Progenitor cell of endocrine pancreas (in vitro differentiated cells): ENCODE data around the gene JAG2.

GRCh38 chr14:104678352-104679003 is 10.9 kb upstream of the INF2 start:
- PRO-cap: bidirectional peak, plus-strand start at chr14:104678609, minus-strand start at chr14:104678455

GRCh38 chr14:104680857-104681663 is 8.4 kb upstream of the INF2 start:
- PRO-cap: no peak

GRCh38 chr14:104707192-104707636 is 16.8 kb upstream of the ADSS1 start:
- PRO-cap: no peak

GRCh38 chr14:104725976-104727043 is 2.3 kb downstream of the ADSS1 start:
- PRO-cap: no peak

GRCh38 chr14:104735126-104735887 is 11.3 kb downstream of the ADSS1 start:
- PRO-cap: no peak

DNA sequence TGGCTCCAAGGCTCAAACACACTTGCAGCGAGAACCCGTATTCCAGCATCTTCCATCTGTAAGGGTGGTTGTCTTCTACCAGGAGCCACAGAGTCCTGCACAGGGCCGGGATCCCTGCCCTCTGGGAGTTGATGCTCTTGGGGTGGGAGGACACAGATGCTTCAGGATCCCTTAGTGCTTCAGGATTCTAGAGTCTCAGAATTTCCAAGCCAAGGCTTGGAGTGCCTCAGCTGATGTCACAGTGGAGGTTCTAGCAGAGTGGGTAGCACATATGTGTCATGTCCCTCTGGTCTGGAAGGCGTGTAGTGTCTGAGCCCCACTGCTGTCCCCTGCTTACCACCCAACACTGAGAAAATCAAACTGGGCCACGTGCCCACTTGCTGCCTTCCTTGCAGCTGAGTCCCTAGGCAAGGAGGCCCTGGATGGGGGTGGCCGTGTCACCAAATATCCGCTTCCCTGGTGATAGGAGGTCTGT is 7.2 kb upstream of the SIVA1 start:
- PRO-cap: no peak

- PRO-cap: no peak
Observed at GRCh38 chr14:104751999-104752410, 942 bp upstream of the SIVA1 start.

DNA sequence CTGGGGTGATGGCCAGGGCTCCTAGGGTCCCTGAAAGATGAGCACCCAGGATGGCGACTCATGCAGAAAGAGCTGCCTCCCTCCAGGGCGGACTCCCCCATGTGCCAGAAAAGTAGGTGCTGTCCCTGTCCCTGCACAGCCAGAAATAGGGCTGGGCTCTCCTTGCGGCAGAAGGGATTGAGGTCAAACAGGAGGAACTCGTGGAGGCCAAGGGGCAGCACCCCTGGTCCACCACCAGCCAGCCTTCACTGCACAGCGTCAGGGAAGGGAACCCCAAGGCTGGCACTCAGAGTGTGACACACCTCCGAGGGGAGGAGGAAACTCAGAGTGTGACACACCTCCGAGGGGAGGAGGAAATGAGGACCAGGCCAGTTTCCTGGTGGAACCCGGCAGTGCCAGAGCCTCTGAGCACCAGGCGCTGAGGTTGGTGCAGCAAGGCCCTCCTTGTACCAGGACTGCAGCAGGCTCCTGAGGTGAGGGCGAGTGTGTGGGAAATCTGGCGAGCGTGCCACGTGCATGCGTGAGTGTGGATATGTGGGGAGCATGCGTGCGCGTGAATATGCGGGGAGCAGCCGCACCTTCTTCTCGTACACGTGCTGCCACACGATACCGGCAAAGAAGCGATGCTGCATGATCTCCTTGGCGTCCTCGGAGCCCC is 19.0 kb downstream of the SIVA1 start:
- PRO-cap: no peak

- PRO-cap: no peak
Observed at GRCh38 chr14:104793856-104794530, 1.6 kb downstream of the AKT1 start.

GRCh38 chr14:104857021-104857639 is 7.9 kb upstream of the CEP170B start:
- PRO-cap: no peak

DNA sequence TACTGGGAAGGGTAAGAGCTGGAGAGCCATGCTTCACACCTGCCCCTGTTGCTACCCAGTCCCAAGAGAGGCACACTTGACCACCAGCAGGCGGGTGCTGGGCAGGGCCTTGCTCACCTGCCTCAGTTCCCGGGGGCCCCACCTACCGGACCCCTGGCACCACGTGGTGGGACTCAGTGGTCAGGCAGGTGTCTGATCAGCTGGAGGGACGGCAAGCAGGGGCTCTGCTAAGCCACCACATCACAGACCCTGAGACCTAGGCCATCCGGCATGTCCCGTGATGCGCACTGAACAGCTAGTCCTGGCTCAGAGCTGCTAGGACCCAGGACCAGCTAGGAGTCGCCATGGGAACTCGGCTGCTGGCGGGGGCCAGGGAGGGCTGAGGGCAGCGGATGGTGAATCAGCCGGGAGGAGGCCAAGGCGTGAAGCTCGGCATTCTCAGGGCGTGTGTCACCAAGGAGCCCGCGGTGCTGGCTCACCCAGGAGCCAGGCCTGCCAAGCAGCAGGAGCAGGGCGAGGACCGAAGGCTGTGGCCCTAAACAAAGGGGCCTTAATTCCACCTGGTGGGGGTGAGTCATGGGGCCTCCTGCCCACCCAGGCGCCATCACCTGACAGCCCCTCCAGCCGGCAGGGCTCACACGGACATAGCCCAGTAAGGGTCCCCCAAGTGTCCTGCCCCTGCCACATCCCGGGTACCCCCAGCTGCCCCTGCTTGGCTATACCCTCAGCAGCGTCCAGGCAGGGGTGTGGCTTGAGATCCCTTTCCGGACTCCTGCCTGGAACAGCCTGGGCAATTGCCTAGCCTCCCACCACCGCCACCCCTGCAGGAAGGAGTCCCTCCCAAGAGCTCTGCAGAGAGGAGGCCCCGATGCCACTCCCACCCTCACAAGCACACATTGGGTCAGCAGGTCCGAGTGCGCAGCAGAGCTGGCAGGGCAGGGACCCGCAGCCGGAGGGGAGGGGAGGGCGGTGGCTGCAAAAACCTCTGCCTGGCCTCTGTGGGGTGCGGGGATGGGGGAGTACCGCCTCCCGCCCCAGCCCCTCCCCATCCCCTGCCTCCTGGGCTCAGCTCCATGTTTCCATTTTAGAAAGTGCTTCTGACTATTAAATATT is 4.9 kb downstream of the AHNAK2 start:
- PRO-cap: no peak

DNA sequence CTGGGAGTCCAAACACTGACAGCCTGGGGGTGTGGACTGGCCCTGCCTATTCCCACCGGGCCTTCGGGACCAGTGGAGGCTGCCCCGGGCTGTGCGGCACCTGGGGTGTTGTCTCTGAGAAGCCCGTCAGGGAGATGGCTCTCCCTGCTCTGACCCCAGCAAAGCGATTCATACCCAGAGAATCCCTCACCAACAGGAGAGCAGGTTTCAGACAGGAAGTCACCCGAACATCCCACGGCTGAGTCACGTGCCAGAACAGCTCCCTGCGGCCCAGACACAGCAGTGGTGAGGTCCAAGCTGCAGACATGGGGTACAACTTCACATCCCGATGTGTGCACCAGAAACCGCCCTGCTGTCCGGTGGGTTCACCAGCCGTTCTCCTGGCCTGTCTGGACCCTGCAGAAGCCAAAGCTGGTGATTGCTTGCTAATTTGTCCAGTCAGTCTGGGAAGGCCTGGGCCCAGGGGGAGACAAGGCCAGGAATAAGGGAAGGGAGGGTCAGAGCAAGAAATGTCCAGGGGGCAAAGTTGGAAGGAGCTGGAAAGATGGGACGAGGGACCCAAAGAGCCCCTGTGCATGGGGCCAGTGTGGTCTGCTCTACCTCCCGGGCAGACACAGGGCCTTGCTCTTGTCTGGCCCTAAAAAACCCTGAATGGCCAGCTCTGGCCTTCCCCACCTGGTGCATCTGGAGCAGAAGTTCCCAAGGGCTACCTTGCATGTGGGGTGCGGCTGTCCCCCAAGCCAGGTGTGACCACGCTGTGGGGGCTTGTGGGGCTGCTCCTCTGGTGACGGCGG is 2.2 kb upstream of the GPR132 start:
- PRO-cap: no peak

GRCh38 chr14:105092982-105093722 is 27.9 kb upstream of the GPR132 start:
- PRO-cap: bidirectional peak, plus-strand start at chr14:105093323, minus-strand start at chr14:105093295

GRCh38 chr14:105108436-105108718 is 43.1 kb upstream of the GPR132 start:
- PRO-cap: no peak

DNA sequence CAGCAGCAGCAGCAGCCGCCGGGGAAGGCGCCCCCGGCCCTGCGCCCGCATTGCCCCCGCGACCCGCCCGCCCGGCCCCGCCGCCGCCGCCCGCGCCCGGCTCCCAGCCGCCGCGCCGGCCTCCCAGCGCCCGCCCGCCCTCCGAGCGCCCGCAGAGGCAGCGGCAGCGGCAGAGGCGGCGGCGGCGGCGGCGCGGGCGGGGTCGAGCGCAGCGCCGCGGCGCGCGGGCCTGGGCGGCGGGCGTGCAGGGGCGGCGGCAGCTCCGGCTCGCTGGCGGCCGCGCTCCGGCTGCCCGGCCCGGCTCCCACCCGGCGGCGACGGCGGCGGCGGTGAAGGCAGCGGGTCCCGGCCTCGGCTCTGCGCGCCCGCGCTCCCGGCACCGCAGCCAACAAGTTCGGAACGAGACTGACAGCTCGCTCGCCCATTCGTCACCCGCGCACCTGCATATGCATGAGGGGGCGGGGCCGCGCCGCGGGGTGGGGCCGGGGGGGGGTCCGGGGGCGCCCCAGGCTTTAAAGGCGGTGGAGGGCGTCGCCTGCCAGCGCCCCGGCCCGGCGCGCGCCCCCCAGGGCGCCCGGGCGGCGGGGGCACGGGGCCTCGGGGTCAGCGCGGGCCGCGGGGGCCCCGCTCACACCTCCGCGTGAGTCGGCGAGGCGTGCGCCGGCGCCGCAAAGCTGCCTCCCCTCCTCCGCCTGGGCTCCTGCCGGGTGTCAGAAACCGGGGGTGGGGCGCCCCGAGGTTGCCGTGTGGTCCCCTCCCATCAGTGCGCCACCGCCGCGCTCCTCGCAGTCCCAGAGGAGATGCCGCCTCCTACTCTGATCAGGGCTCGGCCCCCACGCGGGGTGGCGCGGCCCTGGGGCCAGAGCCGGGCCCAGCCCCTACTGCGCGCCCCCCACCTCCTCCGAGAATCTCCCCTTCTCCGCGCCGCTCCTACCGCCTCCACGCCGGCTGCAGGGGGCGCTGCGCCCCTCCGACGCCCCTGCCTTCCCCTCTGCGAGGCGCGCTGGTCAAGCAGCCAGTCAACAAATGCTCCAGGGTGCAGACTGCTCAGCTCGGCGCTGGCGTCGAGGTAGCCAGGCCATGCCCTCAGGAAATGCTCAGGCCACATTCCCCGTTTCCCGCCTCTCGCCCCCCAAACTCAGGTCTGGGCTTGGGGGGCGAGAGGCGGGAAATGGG is at the start of gene JAG2:
Gene JAG2 (minus strand): TSS at position 407 of the 1,176 bp plus-strand sequence.
- PRO-cap: no peak

GRCh38 chr14:105173022-105173807 is 4.6 kb upstream of the JAG2 start:
- PRO-cap: no peak

DNA sequence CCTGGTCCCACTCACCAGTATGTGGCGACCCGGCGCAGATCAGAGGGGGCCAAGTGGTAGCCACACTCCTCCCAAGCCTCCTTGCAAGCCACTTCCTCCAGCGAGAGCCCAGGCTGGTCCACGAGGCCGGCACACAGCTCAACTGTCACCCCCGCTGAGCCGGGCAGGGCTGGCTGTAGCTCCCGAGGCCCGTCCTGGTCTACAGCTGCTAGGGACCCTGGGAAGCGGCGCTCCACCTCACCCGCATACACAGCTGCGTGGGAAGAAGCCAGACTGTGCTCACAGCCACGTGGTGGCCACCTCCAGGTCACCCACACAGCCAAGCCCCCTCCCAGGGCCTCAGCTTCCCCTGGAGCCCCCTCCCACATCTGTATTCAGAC is 4.6 kb downstream of the NUDT14 start:
- PRO-cap: no peak

DNA sequence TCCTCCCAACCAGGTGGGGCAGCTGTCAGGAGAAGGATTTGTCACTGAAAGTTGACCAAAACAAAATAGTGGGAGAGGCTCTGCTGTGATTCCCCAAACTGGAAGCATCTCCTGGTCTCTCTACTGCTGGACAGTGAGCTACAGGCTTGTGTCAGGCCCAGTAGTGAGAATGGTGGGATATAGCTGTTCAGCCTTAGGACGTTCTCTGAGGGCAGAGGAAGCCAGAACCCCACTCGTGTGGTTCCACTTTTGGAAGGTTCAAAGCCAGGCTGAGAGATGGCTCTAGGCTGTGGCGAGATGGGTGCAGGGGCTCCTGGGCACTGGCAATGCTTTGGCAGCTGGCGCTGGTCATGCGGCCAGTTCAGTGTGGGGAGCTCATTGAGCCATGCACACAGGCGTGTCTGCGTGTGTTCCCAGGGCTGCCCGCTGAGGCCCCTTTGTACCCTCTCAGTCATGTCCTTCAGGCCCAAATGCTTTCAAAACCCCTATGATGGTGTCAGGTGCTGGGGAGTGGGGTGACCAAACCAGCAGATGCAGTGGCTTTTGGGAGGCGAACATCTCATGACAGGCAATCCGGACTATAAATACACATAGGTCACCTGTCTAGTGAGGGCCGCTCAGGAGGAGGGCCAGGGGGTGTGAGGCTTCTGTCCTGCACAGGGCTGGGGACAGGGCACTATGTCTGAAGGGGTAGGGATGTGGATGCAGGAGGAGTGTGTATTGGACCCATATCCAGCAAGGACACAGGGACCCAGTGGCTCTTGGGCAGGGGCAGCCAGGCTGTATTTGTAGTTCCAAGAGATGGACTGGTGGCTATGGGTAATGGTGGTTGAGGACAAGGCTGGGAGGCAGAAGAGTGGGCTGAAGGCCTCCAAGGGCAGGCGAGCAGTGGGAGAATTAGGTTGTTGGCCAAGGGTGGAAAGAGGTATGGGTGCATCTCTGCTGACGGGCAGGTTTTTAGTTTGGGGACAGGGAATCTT is 1.8 kb downstream of the TEX22 start:
- PRO-cap: no peak

GRCh38 chr14:105471424-105472313 is 3.0 kb upstream of the CRIP2 start:
- PRO-cap: no peak

GRCh38 chr14:105473179-105473589 is 1.4 kb upstream of the CRIP2 start:
- PRO-cap: no peak